Neutrophil (primary cell): ENCODE measurements around a stretch of chr15.

GRCh38 chr15:101654199-101654913 lies 2.2 kb upstream of the TM2D3 start:
- PRO-cap, result no peak

DNA sequence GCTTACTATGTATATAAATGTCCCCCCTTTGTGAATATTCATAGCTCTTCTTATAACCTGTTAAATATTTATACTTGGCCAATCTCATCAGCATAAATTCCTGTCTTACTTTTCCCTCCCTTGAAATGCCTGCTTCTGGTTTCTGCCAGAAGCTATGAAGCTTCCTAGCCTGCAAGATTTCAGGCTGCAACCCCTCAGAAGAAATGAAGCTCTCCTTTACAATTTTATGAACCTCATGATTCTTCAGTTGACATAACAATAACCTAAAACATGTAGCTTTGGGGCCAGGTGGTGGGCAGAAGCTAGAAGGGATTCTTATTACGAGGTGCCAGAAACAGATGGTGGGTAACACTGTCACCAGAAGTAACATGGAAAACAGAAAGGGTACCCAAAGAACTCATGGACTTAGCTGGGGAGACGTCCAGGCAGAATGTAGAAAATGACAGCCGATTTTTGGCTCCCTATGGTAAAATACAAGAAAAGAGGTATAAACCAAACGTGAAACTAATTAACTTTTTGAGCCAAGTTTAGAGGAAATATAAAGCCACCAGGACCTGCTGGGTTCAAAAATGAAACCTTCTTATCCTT lies 27.2 kb downstream of the TARS3 start:
- PRO-cap, result no peak